AG10803 (cell line): ENCODE measurements around a stretch of chr1.

GRCh38 chr1:6234307-6235210 is 1.2 kb downstream of the ICMT start:
- RRBS = no CpG with 5 or more reads among the region's 21 CpGs

- RRBS = 2% methylated on average over 45 of the region's 105 CpGs
Observed at GRCh38 chr1:6259910-6260934, 676 bp downstream of the GPR153 start.

GRCh38 chr1:6357321-6357655 is 36.3 kb downstream of the ACOT7 start:
- RRBS = no CpG with 5 or more reads among the region's 4 CpGs

DNA sequence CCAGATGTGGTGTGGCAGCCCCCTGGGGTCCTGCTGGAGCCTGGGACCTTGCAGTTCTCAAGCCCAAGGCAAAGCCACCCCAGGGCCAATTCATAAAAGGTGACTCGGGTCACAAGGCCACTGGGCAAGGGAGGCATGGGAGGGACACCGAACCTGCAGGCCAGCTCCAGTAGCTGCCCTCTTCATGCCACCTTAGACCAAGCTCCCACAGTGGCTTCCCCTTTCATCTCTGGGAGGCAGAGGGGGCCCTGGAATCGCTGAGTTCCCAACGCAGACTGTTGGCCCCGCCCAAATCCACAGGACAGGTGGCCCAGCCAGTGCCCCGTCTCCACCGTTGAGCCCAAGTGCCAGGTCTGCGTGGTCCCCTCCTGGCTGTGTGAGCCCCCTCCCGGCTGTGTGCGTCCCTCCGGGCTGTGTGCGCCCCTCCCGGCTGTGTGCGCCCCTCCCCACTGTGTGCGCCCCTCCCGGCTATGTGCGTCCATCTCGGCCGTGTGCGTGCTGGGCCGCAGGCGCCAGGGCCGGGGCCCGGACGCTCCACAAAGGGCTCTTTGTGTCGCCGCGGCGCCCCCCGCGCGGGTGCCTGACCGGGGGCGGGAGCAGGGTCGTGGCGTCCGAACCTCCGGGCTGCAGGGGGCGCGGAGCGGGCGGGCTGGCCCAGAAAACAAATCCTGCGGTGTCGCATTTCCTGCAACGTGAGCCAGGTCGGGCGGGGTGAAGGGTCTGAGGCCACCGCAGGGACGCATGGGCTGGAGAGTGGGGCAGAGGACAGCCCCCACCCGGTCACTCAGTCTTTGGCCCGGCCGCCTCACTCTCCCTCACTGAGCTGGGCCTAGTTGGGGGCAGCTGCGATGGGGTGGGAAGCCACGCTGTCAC is 19.0 kb downstream of the TNFRSF25 start:
- RRBS = 3% methylated on average over 23 of the region's 54 CpGs

GRCh38 chr1:6447632-6448712 is 18.0 kb downstream of the TNFRSF25 start:
- RRBS = under 1% methylated on average over 6 of the region's 82 CpGs

DNA sequence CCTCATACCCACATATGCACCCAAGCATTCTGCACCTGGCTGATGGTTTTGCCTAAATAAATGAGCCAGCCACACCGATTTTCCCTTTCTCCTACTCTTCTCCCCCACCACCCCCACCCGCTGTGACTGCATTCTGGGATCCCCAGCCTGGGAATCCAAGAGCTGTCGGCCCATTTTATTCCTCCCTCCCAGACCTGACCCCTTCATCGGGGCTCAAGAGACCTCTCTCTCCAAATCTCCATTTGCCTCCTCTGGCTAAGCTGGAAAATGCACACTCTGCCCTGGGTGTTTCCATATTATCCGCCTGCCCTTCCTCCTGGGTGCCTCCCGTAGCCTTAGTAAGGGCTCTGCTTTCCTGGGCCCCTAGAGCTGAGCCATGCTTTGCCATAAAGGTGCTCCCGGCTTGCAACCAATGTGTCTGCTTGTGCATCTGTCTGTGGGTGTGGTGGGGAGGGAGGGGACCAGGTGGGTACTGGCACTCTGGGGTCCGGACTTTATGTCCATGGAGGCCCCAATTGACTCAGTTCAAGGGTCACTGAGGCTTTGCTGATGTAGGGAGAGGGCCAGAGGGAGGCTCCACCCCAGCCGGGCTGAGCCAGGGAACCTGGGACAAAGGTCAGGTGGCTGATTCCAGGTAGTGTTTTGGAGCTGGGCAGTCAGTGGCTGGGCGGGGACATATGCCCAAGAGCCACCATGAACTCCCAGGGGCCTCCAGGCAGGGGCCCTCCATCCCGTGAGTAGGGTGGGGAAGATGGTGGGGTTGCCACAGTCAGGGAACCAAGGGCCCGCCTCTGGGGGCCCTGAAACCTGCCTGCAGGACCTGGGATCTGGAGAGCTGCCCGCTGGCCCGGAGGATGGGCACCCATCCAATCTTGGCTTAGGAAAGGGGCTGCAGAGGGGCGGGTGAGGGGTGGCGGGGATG is 15.1 kb downstream of the TNFRSF25 start:
- RRBS = 20% methylated on average over 2 of the region's 16 CpGs

DNA sequence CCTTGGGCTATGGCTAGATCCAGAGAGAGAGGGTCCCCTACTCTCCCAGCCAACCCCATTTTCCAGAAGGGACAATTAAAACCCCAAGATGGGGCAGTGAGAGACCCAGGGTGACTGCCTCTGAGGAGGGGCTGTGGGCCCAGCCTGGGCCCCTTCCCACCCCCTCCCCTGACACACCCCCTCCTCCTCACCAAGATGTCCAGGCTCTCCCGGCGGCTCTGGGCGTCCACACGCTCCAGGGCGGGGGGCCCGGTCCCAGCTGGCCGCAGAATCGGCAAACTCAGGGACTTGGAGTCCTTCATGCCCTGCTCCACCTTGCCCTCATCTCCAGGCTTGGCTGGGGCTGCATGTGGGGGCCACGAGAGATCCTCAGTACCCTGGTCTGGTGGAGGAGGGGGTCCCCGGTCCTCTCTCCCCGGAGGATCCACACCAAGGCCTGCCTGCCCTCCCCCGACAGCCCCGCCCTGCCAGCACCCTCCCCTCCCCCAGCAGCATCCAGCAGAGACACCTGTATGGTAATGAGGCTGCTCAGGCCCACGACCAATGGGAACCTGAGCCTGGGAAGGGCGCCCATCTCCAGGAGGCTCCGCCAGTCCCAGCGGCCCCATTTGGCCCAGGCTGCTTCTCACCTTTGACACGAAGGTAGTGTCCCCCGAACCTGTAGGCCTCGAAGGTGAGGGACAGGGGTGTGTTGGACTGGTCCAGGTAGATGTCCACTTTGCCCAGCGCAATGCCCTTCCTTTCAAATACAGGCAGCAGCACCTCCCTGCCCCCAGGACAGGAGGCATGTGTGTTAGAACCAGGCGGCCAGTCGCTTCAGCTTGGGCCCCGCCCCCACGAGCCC is 8.1 kb upstream of the TNFRSF25 start:
- RRBS = 84% methylated on average over 6 of the region's 25 CpGs

DNA sequence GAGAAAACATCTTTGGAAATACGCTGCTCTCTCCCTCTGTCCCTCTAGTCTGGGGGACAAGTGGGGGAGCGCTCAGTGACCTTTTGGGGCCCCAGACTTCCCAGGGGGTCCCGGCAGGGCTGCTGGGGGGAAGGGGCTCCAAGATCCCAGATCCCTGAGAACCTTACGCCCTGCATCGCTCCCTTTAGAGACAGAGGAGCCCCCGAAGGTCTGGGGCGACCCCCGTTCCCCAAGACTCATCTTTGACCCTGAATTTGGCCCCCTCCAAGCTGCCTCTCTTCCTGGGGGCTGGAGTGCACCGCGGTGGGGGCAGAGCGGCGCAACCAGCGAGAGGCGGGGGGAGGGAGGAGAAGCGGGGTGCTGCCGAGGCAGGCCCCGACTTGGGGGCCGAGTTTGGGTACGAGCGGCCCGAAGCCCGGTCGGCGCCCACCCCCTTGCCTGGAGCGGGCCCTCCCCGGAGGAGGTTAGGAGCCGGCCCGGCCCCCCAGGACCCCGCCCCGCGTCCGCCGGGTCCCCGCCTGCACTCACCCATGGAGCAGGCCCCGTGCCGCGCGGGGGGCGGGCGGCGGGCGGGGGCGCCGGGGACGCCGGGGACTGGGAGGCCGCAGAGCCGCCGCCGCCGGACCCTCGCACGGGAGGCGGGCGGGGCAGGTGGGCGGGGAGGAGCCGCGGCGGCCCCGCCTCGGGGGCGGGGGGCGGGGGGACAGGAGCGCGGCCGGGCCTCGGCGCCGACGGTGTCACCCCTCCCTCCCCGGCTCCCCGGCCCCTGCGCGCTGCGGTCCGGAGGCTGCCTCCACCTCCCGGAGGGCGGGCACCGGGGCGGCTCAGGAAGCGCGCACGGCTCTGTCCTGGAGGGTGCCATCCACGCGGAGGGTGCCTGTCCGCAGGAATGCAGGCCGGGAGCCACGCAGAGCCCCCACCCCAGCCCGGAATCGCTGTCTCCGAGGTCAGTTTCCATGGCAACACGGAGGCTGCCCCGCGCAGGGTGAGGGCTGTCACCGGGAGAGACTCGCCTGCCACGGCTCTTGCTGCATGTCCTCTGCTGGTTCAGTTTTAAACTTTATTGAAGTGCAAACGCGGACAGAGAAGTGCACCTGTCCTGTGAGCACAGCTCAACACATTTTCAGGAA is 5.7 kb upstream of the PLEKHG5 start:
- RRBS = 2% methylated on average over 41 of the region's 99 CpGs

- RRBS = no CpG with 5 or more reads among the region's 18 CpGs
Observed at GRCh38 chr1:6519767-6520919, 28.7 kb upstream of the PLEKHG5 start.

DNA sequence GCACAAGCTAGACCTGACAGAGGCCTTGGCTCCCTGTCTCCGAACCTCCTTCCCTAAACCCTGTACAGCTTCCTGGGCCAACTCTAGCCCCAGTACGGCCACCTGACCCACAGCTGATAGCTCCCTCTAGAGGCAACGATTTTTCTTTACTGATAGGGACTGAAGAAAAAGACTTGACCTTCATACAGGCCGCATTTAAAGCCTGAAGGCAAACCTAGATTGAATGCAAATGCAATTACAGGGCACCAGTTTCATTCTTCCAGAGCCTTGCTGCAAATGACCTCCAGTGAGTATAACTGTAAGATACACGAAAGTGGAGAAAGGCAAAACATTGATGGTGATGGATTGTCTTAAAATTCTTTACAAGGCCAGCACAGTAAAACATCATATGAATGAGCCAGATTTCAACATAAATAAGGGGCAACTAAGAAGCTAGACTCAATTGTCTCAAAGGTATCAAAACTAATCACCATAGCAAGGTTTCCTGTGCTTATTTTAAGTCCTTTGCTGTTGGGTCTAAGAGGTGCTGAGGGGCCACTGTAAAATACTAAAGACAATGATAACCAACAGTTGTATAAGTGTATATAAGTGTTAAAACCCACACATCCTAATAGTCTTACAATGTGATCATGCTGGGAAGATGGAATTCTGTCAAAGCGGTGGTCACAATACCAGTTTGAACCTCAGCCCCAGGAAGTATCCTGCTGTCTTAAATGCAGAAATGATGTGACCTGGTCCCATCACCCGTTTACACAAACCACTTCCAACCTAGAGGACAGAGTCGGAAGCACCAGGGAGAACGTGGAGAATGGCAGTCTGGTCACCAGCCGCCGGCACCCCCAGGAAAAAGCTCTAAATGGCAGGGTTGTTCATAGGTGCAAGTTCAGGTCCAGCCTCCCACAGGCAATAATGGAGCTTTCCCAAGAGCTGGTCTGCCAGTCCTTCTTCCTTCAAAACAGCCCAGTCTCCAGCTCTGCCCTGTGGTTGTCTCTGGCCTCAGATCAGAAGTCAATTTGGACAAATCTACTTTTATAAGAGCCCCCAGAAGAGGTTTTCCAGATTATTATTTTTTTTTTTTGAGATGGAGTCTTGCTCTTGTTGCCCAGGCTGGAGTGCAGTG is 30.3 kb downstream of the NOL9 start:
- RRBS = no CpG with 5 or more reads among the region's 11 CpGs

DNA sequence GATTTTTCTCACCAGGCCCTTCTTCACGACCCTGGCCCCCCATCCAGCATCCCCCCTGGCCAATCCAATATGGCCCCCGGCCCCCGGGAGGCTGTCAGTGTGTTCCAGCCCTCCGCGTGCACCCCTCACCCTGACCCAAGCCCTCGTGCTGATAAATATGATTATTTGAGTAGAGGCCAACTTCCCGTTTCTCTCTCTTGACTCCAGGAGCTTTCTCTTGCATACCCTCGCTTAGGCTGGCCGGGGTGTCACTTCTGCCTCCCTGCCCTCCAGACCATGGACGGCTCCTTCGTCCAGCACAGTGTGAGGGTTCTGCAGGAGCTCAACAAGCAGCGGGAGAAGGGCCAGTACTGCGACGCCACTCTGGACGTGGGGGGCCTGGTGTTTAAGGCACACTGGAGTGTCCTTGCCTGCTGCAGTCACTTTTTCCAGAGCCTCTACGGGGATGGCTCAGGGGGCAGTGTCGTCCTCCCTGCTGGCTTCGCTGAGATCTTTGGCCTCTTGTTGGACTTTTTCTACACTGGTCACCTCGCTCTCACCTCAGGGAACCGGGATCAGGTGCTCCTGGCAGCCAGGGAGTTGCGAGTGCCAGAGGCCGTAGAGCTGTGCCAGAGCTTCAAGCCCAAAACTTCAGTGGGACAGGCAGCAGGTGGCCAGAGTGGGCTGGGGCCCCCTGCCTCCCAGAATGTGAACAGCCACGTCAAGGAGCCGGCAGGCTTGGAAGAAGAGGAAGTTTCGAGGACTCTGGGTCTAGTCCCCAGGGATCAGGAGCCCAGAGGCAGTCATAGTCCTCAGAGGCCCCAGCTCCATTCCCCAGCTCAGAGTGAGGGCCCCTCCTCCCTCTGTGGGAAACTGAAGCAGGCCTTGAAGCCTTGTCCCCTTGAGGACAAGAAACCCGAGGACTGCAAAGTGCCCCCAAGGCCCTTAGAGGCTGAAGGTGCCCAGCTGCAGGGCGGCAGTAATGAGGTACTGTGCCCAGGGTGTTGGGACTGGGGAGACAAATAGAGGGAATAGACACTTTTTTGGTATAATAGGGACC is 859 bp downstream of the ZBTB48 start:
- RRBS = no CpG with 5 or more reads among the region's 27 CpGs

DNA sequence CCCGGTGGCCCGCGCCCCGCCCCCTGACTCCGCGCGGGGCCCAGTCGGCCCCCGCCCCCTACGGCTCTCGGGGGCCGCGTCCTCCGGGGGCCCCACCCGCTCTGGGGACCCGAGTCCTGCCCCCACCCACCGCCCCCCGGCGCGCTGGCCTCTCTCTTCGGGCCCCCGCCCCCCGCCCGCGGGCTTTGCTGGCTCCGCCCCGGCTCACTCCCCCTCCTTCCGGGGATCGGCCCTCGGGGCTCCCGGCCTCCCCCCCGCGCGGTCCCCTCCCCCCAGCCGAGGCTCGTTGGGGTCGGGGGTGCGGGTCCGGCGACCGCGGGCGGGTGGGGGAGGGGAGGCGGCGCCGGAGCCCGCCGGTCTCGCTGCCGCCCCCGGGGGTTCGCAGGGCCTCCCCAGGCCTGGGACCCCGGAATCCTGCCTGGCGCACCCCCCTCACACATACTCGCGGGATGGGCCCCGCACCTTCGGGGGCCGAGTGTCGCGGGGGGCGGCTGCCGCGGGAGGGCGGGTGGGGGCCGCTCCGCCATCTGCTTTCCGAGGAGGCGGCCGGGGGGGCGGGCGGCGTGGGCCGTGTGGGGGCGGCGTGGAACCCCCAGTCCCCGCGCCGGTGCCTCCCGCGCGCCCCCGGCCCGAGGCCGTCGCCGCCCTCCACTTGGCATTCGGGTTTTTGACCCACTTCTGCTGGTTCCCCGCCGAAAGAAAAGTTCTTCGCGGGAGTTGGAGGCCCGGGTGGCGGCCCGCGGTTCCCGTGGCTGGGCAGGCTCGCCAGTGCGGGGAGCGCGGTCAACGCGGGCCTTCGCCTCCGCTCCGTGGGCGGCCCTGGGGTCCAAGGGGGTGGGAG is 1.3 kb downstream of the PHF13 start:
- RRBS = 2% methylated on average over 61 of the region's 107 CpGs

DNA sequence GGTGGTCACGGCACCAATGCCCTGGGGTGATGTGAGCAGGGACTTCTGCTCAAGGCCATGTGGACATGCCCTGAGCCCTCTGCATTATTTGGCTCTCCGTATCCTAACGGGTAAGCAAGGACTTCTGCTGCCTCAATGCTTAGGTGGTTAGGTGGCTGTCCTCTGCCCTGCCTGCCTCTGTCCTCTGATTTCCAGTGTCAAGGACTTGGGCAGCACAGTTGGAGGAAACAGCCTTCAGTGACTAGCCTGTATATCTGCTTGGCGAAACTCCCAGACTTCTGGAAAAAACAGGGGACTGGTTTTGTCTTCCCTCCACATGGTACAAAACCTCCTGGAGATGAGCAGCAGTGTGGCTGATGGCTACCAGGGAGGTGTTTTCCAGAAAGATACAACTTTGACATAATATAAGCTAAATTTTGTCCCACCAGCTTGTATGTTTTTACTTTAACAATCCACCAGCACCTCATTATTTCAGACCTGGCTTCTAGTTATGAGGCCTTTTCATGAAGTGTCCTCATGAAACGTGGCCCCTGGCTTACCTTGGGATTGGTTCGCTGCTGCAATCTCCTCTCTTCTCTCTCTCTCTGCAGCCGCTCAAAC is 34.3 kb downstream of the DNAJC11 start:
- RRBS = no CpG with 5 or more reads among the region's 7 CpGs

GRCh38 chr1:6724317-6725220 is 23.0 kb upstream of the DNAJC11 start:
- RRBS = no CpG with 5 or more reads among the region's 13 CpGs

GRCh38 chr1:6848852-6849704 is 63.8 kb downstream of the CAMTA1 start:
- RRBS = no CpG with 5 or more reads among the region's 4 CpGs

GRCh38 chr1:7013692-7014245 is 228.5 kb downstream of the CAMTA1 start:
- RRBS = no CpG with 5 or more reads among the region's 11 CpGs

DNA sequence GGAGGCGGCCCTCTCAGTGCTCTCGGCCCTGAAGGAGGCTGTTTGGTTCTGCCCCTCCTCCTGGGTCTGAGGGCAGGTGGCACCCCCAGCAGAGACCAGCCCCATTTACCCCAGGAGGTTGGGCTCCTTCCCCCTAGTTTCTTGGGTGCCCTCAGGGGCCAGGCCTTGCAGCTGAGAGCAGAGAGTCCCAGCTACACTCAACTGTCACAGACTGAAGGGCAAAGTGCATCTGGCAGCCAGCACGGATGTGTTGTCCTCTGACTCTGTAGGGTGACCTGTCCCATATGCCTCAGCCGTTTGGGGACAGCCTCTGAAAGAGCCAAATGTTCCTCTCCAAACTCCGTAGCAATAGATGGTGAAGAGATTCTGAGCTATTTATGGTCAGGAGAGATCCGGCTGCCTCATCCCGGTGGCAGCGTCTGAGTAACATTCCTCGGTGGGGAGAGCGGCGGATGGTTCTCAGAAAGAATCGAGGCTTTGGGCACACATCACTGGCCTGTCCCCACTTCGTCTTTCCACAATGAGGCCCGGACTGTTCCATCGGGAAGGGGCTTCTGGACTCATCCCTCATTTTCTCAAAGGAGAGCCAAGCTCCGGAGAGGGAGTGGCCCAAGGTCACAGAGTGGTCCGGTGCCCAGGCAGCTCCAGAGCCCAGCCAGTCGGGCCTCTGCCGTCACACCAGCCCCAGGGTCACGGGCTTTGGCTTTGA is 424.2 kb upstream of the VAMP3 start:
- RRBS = 71% methylated on average over 3 of the region's 20 CpGs

GRCh38 chr1:7389234-7389696 is 381.8 kb upstream of the VAMP3 start:
- RRBS = 14% methylated on average over 4 of the region's 10 CpGs

DNA sequence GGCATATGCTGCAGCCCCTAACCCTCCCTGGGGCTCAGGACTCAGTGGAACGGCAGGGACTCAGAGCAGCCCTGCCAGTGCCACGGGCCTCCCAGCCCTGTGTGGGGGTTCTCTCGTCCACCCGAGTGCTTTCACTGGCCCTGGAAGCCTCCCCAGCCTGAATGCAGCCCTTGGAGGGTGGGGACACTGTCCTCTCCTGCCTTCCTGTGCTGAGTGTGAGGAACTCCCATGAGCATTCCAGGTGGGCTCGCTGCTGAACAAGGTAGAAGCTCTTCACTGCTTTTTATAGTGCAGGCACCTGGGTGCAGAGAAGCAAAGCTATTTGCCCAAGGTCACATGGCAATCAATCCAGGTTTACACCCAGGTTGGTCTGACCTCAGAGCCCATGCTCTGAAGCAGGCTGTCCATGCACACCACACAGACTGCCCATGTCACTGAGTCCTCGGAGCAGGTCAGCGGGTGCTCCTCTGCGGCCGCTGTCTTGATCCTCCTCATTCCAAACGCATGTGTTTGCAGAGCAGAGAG is 323.4 kb upstream of the VAMP3 start:
- RRBS = no CpG with 5 or more reads among the region's 10 CpGs

DNA sequence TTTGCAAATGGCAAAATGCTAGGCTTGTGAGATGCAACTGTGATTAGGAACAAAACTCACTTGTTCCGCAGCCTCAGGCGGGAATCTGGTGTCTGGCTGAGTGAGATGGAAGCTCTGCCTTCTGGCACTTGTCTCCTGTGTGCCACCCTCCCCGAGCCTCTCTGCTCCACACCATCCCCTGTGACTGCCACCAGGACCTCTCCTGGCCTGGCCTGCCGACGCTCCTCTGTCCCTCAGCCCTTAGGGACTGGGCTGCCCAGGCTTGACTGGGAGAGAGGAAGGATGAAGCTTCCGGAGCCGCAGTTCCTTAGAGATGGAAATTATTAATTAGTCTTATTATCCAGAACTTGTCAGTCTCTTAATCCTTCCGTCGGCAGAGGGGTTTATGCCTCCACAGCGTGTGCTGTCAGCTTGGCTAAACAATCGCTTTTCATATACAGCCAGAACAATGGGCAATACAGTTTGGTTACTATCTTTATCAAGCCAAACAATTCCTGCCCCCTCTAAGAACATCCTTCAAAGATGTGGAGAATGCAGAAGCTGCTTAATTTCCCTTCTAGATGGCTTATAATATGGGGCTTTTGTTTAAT is 292.8 kb upstream of the VAMP3 start:
- RRBS = no CpG with 5 or more reads among the region's 11 CpGs